Brain (tissue), 1 donor: Measurements from ENCODE around the genes COL11A2 and RGL2.

GRCh38 chr6:32941455-32941808, 604 bp upstream of the HLA-DMB start:
- RRBS, result no CpG with 5 or more reads among the region's 6 CpGs

DNA sequence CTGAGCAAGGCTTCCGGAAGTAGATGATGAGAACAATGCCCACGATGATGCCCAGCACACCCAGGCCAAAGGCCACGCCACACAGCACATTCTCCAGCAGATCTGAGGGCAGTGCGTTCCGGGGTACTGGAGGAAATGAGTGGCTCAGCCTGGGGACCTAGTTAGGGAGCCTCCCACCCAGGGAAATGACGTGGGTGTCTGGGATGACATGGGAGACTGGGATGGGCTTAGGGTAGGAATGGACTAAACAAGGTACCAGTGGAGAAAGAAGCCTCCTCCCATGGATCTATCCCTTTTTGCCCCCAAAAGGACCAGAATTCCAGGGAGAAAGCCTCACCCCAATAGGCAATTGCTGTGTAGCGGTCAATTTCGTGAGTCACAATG, 3.6 kb downstream of the HLA-DMA start:
- RRBS, result 80% methylated on average over 4 of the region's 8 CpGs

GRCh38 chr6:32977228-32977612, 8.8 kb downstream of the BRD2 start:
- RRBS, result no CpG with 5 or more reads among the region's 6 CpGs

- RRBS, result no CpG with 5 or more reads among the region's 5 CpGs
Observed at GRCh38 chr6:33088786-33089235, 13.0 kb downstream of the HLA-DPB1 start.

DNA sequence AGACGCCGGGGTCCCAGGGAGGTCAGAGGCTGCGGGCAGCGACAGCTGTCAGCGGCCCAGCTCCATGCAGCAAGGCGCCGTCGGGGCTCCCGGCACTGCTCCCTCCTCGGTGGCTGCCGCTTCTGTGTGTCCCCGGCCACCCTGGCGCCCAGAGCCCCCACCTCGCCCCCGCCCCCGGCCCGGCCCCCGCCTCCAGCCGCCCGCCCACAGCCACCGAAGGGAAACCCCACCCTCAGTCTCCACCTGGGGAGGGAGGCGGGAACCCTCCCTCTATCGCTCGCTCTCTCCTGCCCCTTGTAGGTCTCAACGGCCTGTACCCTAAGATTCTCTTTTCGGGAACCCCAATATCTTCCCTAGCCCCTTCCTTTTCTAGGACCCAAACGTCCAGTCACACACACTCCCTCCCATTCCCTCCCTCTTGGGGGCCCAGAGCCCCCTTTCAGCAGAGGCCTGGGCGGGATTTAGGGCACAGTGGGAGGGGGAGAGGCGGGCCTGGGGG, at the start of gene COL11A2:
COL11A2 (minus strand) TSS at position 128 of the 499 bp plus-strand sequence.
- RRBS, result 17% methylated on average over 15 of the region's 29 CpGs

GRCh38 chr6:33279086-33279598, 2.2 kb downstream of the B3GALT4 start:
- RRBS, result 46% methylated on average over 7 of the region's 11 CpGs

- RRBS, result no CpG with 5 or more reads among the region's 20 CpGs
Observed at GRCh38 chr6:33289896-33291134, 914 bp downstream of the PFDN6 start.

- RRBS, result 91% methylated on average over 4 of the region's 16 CpGs
Observed at GRCh38 chr6:33296453-33297156, 2.1 kb downstream of the RGL2 start.

GRCh38 chr6:33298550-33299121, at the start of gene RGL2:
TSS of gene RGL2 (minus strand) at chr6:33298942.
- RRBS, result 19% methylated on average over 4 of the region's 43 CpGs

GRCh38 chr6:33299278-33299694, 544 bp upstream of the RGL2 start:
- RRBS, result 2% methylated on average over 12 of the region's 37 CpGs

DNA sequence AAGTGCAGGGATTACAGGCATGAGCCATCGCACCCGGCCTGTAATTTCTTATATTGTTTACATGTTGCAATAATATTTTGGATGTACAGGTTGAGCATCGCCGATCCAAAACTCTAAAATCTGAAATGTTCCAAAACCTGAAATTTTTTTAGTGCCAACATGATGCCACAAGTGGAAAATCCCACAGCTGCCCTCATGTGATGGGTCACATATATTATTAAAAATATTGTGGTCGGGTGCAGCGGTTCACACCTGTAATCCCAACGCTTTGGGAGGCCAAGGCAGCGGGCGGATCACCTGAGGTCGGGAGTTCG, 4.1 kb upstream of the RGL2 start:
- RRBS, result no CpG with 5 or more reads among the region's 11 CpGs

DNA sequence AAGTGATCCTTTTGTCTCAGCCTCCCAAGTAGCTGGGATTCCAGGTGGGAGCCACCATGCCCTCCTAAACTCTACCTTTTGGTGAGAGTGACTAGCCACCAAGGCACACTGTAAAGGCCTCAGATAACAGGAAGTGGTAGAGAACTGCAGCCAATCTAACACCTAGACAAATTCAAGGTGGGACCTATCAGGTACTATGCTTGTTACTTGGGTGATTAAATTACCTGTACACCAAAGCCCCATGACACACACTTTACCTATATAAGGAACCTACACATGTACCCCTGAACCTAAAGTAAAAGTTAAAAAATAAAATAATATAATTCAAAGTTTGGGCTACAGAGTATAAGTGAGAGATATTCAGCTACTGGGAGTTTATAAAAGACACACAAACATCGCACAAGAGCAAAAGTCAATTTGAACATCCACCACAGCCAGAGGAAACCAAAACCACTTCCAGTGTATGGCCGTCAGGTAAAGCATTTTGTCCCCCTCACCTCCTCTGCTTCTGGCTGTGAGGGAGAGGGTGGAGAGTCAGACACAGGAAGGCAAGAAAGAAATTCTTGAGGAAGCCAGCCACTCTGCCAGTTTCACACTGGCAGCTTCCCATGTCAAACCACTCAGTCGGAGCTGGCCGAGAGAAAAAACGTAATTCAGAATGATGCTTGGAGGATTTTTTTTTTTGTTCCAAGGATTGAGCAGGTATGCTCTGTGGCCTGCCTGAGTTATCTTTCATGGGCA, 15.5 kb upstream of the SMIM40 start:
- RRBS, result no CpG with 5 or more reads among the region's 5 CpGs

GRCh38 chr6:33364247-33364939, 27.2 kb upstream of the KIFC1 start:
- RRBS, result no CpG with 5 or more reads among the region's 6 CpGs

DNA sequence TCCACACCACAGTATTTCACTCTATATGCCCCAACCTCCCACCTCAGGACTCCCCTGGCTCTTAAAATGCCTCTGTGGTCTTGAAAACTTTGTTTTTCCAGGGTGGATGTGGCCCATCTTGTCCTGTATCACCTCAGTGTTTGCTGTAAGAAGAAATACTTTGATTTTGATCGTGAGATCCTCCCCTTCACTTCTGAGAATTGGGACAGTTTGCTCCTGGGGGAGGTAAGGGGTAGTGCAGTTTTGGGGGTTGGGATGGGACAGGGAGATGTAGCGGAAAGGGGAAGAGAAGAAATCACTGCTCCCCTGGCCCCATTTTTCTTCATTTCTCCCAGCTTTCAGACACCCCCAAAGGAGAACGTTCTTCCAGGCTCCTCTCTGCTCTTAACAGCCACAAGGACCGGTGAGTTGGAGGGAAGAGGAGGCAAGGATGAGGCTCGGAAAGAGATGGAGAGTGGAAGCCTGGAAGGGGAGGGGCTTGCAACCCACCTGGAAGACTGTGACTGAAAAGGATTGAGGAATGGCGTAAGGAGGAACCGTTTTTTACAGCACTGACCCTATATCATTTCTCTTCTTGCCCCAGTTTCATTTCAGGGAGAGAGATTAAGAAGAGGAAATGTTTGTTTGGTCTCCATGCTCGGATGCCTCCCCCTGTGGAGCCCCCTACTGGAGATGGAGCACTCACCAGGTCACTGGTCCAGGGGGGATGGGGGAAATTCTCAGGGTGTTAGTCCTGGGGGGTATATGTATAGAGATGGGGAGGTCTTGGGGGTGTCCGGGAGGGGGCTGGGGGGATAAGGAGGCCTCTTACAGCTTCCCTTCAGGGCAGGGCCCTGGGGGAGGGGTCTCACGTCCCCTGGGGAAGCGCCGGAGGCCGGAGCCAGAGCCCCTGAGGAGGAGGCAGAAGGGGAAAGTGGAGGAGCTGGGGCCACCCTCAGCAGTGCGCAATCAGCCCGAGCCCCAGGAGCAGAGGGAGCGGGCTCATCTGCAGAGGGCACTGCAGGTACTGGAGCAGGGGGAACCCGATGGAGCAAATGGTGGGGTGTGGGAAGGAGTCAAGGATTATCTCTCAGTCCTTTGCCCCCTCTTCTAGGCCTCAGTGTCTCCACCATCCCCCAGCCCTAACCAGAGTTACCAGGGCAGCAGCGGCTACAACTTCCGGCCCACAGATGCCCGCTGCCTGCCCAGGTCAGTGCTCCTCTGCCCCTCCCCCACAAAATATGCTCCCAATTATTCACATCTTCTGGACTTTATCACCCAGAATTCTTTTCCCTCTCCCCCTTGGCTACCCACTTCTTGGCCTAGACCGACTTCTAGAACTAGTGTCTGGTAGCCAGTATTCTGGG, 3.3 kb downstream of the CUTA start:
- RRBS, result 61% methylated on average over 4 of the region's 21 CpGs

DNA sequence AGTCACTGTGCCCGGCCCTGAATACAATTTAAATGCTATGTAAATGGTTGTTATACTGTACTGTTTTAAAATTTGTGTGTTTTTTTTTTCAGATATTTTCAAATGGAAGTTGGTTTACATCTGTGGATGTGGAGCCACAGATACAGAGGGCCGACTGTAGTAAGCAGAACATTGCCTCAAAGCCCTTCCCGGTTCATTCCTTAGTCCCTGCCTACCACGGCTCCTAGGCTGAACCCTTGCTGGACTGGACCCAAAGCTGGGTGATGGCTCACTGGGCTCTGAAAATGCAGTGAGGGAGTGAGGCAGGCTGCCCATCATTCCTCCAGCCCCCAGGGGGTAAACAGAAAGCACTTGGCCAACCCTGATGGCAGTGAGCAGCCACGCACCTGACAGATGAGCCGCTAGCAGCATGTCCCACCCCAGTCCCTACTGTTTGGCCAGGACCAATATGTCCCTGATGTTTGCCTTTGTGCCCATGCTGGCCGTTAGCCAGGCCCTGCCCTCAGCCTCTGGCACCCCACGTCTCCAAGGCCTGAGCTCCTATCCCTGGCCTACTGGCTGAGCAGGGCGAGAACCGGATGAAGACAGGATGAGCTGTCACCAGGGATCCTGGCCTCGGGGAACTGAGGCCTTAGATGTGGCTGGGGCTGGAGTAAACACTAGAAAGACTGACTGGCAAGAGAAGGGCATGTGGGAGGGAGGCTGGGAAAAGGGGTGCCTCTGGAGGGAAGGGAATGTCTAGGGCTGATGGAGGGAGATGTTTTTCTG, 19.4 kb upstream of the BAK1 start:
- RRBS, result no CpG with 5 or more reads among the region's 11 CpGs

GRCh38 chr6:33719312-33720613, 8.3 kb upstream of the UQCC2 start:
- RRBS, result no CpG with 5 or more reads among the region's 17 CpGs

DNA sequence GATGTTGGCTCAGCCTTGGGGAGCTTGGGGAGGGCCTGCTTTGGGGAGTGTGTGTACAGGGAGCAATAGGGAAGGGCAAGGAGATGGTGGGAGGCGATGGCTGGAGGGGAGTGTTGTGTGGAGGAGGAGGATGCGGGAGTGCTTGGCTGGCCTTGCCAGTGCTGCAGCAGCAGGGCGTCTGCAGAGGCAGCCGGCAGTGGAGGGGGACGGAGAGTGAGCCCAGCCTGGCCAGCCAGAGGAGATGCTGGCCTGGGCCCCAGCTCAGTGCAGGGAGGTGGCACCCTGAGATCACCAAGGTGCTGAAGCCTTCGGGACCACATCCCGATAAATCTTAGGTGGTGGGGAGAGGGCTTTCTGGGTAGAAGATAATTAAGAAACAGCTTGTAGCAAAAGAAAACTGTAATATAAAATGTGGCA, 3.8 kb downstream of the IP6K3 start:
- RRBS, result no CpG with 5 or more reads among the region's 7 CpGs

GRCh38 chr6:33771649-33772329, 17.1 kb downstream of the LEMD2 start:
- RRBS, result 2% methylated on average over 10 of the region's 36 CpGs

DNA sequence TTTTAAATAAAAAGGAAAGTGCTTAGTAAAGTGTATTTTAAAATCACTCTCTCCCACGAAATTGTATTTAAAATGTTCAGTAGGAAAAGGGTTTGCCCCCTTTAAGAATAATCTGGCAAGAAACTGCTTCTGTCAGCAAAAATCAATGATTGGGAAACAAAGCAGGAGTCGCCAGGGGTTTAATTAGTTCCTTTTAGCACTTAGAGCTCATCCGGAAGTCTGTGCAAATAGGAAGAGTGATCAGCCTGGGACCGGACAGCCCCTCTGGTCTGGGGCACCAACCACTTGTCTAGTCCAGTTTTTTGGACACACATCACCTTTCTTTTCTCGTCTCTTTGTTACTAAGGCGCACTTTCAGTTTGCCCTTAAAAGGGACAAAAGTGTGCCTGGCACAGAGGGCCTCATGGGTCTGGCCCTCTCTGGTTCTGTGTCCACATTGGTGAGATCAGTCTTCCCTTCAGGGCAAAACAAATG, 150.3 kb downstream of the GRM4 start:
- RRBS, result no CpG with 5 or more reads among the region's 6 CpGs

DNA sequence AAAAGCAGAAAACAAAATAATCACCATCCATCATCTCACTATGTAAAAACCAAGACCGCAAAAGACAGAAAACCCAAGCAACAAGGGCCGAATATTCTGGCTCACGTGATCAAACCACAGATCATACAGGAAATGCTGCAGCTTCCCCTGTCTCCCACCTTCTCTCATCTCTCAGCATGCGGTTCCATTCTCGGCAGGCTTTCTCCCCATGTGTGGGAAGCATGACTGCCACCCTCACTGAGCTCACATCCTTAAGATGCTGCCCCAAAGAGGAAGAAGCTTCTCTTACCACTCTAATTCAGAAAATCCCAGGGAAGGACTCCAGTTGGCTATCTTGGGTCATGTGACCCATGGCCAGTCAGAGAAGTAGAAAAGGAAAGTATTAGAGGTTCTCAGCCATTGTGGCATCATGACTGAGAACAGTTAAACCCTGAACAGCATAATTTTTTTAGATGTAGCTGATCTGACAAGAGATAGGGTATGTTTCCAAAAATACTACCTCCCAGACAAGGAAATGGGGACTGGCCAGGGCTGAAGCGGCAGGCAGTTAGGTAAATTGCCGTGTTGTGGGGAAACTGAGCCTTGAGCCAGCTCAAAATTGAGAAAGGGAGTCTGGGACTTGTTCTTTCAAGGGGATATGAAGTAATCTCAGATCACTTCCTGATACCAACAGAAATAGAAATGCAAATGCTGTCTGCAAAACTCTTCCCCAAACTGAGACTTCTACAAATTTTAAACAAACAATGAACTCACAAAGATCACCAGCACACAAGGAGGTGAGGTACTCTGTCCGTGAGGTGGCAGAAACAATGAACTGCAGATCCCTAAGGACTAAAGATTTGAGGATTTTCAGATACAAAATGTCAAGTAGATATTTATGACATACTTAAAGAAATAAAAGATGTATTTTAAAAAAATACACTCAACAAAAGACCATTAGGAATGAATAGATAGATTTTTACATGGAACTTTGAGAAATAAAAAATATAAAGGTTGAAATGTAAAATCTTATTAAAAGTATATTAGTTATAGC, 37.1 kb upstream of the GRM4 start:
- RRBS, result no CpG with 5 or more reads among the region's 8 CpGs